Skeletal muscle tissue (tissue), 7 donors: ENCODE measurements around the gene TTC22.

- PRO-cap, 3 experiments = peak in 2 of 3 experiments; most common plus-strand start chr1:54542751 (in 2); most common minus-strand start chr1:54542582 (in 1)
- RAMPAGE, long total RNA = no peak
- RRBS, 2 experiments = 2 to 3% methylated on average over 32 to 36 of the region's 79 CpGs
Measured at GRCh38 chr1:54541741-54542864, 5.9 kb upstream of the ACOT11 start.

GRCh38 chr1:54559711-54560276 is 11.8 kb downstream of the ACOT11 start:
- PRO-cap, 3 experiments = no peak in any of the 3 experiments
- RAMPAGE, long total RNA = no peak
- RRBS, 2 experiments = no CpG with 5 or more reads among the region's 3 CpGs

GRCh38 chr1:54646231-54646654 is 4.7 kb downstream of the MROH7 start:
- PRO-cap, 3 experiments = no peak in any of the 3 experiments
- RAMPAGE, long total RNA = no peak
- RRBS, 2 experiments = no CpG with 5 or more reads among the region's 2 CpGs

DNA sequence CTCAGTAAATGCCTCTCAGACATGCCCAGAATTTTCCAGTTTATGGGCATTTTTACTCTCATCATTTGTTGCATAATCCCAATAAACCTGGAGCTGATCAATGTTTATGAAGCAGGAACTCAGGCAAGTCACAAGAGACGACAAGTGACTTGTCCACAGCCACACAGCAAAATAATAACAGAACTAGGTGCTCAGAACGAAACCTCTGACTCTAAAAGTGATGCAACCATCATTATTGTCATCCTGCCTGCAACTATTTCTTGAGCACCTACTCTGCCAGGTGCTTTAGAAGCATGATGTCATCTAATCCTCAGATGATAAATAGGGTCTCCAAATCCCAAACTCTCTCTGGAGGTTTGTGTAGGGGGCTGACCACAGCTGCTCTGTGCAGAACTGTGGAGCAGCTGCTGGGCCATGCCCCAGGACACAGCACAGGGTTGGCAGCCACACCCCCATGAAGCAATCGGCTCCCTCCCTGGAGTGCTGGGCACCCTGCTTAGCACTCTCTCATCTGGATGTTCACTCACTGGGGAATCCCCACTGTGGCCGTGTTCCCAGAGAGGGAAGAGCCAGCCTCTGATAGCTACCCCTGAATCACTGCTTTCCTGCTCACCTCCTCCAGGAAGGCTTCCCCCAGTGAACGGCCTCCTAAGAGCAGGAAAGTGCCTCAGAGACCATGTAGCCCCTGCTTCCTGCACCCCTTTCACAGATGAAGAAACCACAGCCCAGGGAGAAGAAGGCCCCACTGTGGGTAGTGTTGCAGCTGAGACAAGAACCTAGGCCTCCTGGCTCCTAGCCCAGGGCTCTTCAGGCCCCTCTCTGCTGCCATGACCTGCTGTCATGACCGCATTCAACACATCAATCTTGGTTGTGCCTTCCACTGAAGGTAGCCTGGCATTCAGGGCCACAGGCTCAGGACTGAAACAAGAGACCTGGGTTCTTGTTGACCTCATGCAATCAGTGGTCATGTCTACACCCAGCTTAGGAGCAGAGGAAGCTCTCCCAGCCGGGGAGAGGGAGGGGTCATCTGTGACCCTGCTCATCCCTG is 2.1 kb downstream of the TTC22 start:
- PRO-cap, 3 experiments = no peak in any of the 3 experiments
- RAMPAGE, long total RNA = no peak
- RRBS, 2 experiments = no CpG with 5 or more reads among the region's 7 CpGs

DNA sequence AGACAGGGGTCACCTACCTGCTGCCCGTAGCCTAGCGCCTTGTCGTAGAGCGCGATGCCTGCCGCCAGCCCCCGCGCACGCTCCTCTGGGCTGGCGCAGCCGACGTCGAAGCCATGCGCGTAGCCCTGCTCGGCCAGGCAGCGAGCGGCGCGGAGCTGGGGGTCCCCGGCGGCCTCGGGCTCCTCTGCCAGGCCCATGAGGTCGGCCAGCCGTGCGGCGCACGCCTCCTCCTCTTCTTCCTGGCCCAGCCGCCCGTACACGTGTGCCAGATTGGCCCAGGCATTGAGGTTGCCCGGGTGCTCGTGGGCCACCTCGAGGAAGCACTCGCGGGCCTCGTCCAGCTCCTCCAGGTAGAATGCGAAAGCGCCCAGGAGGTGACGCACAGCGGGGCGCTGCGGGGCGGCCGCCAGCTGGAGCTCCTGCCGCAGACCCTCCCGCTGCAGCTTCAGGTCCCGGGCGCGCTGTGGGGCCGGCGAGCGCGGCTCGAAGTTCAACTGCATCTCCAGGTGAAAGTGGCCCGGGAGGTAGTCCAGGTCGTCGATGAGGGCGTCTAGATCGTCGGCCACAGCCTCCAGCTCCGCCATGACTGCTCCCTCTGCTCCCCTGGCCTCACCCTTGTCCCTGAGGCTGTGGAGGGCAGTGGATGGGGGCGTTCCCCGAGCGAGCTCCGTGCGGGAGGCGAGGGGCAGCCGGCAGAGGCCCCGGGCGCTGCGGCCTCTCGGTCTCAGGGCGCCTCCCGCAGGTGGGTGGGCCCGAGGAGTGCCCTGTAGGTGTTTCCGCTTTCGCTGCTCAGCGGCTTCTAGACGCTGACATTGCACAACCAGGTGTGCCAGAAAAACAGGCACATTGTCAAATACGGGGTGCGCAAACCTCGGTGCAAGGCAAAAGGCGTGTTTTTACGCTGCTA is at the start of gene TTC22:
TTC22 (minus strand) TSS at position 744 of the 907 bp plus-strand sequence.
- PRO-cap, 3 experiments = peak in 1 of 3 experiments; most common minus-strand start position 744 of the sequence (in 1)
- RAMPAGE, long total RNA = no peak
- RRBS, 2 experiments = 6 to 9% methylated on average over 11 of the region's 85 CpGs

DNA sequence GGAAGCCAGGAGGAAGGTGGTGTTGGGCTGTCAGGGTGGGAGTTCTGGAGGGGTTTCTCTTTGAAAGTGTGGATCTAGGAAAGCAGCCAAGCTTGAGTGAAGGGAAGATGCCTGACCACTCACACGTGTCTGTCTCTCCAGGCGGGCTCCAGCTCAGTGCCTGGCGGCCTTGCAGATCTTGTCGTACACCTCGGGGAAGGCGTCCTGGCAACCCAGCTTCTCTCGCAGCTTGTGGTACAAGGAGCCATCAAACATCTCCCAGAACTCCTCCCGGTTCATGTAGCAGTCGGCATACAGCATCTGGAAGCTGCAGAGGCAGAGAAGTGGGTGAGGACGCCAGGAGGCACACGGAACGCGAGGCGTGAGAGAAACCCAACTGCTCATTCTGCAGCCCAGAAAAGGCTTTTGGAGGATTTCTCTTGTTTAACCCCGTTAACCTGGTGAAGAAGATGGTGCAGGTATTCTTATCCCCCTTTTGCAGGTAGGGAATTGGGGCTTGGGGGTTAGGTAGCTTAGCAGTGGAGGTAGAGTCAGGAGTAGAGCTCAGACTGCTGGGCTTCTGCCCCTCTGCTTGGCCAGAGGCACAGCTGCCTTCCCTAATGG is 34.8 kb downstream of the DHCR24 start:
- PRO-cap, 3 experiments = no peak in any of the 3 experiments
- RAMPAGE, long total RNA = no peak
- RRBS, 2 experiments = no CpG with 5 or more reads among the region's 15 CpGs

DNA sequence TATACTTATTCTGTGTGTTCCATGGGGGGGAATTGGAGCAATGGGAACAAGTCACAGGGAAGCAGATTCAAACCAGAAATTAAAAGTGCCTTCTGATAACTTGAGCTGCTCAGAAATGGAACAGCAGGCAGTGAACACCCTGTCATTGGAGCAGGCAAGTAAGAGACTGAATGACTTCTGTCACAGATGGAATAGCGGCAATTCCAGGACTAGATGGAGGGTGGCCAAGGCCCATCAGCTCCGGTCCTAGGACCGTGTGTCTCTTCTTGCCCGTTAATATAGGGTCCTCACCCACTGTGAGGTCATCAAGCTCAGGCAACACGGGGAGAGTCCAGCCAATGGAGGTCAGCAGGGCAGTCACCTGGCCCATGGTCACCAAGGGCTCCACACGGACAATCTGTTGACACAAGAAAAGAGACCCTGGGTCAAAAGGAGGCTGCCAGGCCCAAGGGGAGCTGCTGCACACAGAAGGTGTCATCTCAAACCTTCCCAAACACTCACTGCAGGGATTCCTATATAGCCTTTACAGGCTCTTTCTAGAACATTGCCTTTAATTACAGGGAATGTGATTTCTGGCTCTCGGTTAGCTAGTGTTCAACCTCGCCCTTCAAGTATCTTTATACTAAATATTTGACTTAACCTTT is 11.2 kb downstream of the DHCR24 start:
- PRO-cap, 3 experiments = no peak in any of the 3 experiments
- RAMPAGE, long total RNA = no peak
- RRBS, 2 experiments = no CpG with 5 or more reads among the region's 8 CpGs

DNA sequence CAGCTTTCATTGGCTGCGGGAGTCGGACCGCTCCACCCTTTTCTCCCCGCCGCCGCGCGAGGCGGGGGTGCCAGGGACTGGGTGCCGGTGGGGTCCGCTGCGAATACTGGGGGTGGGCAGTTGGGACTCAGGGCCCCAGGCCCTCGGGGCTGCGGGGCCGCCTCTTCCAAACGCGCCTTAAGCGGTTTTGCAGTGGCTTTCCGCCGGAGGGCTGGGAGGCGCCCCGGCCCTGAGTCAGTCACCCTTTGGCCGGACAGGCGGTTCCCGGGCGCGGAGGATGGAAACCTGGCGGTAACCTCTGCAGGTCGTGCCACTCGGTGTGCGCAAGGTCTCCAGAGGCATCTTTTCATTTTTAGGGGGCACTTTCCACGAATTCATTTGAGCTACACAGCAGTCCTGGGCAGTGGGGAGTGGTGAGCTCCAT is 349 bp upstream of the DHCR24 start:
- PRO-cap, 3 experiments = peak in 3 of 3 experiments; most common plus-strand start position 38 of the sequence (in 1)
- RAMPAGE, long total RNA = no peak
- RRBS, 2 experiments = under 1 to 2% methylated on average over 12 of the region's 32 CpGs

DNA sequence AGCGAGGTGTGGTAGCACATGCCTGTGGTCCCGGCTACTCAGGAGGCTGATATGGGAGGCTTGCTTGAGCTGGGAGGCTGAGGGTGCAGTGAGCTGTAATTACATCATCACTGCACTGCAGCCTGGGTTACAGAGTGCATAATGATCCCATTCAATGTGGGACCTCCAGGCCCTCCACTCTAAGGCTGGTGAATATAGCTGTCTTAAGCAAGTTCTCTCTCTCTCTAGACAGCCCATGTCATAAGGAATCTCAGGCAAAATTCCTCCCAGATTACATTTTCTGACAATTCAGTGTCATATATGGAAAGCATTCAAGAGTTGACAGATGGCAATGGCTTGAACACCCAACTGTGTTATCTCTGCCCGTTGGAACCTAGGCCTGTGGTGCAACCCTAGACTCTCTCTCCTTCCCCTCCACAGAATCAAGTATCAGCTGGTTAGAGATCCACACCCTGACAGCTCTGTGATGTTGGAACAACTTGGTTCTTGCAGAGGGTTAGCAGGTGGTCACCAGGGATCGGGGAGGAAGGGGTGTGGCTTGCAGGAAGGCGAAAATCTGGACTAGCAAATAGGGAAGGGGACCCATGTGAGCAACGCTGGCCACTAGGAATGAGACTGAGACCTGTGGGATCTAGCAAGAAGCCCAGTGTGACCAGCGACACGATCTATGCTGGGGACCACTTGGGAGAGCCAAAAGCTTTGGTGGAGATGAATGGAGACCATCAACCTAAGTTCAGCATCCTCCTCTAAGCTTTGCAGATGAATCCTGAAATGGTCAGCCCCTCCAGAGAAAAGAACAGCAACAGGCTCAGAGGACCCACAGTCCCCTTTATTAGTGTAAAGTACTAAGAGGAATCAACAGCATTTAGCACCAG is 26.3 kb downstream of the PCSK9 start:
- PRO-cap, 3 experiments = no peak in any of the 3 experiments
- RAMPAGE, long total RNA = no peak
- RRBS, 2 experiments = no CpG with 5 or more reads among the region's 8 CpGs

- PRO-cap, 3 experiments = no peak in any of the 3 experiments
- RAMPAGE, long total RNA = no peak
- RRBS, 2 experiments = no CpG with 5 or more reads among the region's 4 CpGs
Measured at GRCh38 chr1:55152743-55153632, 62.2 kb downstream of the USP24 start.

DNA sequence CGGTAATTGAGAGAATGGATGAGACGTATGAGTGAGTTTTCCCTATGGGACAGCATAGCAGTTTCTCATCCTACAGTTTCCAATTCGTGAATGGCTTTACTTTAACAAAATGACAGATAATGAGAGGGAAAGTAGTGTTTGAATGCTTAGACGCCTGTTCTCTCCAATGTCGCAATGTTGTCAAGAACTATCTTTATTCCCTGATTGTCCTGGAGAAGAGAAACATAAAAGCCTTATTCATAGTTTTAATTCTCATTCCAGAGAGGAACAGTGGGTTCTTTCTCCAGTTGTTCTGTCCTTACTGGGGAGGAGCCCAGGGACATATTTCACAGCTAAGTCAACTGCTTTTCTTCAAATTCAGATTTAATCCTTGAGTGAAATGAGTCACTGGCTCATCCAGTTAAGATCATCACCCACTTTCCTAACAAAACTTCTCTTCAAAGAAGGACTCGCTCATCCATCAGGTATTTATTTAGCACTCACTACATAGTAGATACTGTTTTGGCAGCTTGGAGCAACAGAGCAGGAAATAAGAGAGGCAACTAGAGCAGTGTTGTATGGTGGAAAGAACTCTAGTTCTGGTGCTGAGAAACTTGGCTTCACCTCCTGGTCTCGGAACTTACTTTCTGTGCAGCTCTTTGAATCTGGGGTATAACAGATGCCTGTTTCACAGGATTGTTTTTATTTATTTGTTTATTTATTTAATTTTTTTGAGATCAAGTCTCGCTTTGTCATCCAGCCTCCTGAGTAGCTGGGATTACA is 365.7 kb upstream of the USP24 start:
- PRO-cap, 3 experiments = peak in 1 of 3 experiments; most common minus-strand start position 168 of the sequence (in 1)
- RAMPAGE, long total RNA = no peak
- RRBS, 2 experiments = 44 to 76% methylated on average over 1 of the region's 8 CpGs

DNA sequence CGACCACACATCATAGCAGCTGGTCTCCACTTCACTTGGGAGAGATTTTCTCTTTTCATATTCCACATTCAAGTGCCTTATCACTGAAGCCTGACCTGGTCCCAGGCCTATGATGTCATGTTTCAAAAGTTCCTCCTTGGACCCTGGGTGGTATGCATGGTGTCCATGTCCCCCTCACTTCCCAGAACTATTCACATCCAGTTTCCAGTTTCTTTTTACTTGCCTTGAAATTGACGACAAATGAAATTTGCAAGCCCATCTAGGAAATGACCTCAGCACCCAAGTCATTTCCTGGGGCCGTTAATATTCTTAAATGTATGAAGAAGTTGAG is 221.5 kb downstream of the PLPP3 start:
- PRO-cap, 3 experiments = no peak in any of the 3 experiments
- RAMPAGE, long total RNA = no peak
- RRBS, 2 experiments = no CpG with 5 or more reads among the region's 3 CpGs

GRCh38 chr1:56397724-56398086 is 181.7 kb downstream of the PLPP3 start:
- PRO-cap, 3 experiments = no peak in any of the 3 experiments
- RAMPAGE, long total RNA = no peak
- RRBS, 2 experiments = no CpG with 5 or more reads among the region's 3 CpGs

GRCh38 chr1:56432477-56433648 is 146.5 kb downstream of the PLPP3 start:
- PRO-cap, 3 experiments = no peak in any of the 3 experiments
- RAMPAGE, long total RNA = no peak
- RRBS, 2 experiments = no CpG with 5 or more reads among the region's 10 CpGs

- PRO-cap, 3 experiments = no peak in any of the 3 experiments
- RAMPAGE, long total RNA = no peak
- RRBS, 2 experiments = no CpG with 5 or more reads among the region's 5 CpGs
Measured at GRCh38 chr1:56530517-56531283, 48.7 kb downstream of the PLPP3 start.

GRCh38 chr1:56920568-56920931 is 45.3 kb downstream of the C8B start:
- PRO-cap, 3 experiments = no peak in any of the 3 experiments
- RAMPAGE, long total RNA = no peak
- RRBS, 2 experiments = no CpG with 5 or more reads among the region's 2 CpGs

DNA sequence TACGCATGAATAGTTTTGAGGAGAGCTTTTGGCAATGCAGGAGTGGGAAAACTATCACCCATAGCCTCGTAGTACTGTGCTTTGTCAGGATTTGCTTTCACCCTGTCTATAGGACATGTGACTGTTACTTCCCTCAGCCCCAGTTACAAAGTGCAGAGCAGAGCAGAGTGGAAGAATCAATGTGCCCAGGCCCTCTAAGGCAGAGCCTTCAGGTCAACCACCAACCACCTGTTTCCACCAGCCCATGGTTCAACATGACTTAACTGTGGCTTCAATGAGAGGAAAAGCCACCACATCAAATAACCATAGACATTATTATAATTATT is 68.9 kb upstream of the C8B start:
- PRO-cap, 3 experiments = no peak in any of the 3 experiments
- RAMPAGE, long total RNA = no peak
- RRBS, 2 experiments = no CpG with 5 or more reads among the region's 2 CpGs

GRCh38 chr1:57999996-58000362 is 546.5 kb downstream of the OMA1 start:
- PRO-cap, 3 experiments = no peak in any of the 3 experiments
- RAMPAGE, long total RNA = no peak
- RRBS, 2 experiments = no CpG with 5 or more reads among the region's 1 CpG

DNA sequence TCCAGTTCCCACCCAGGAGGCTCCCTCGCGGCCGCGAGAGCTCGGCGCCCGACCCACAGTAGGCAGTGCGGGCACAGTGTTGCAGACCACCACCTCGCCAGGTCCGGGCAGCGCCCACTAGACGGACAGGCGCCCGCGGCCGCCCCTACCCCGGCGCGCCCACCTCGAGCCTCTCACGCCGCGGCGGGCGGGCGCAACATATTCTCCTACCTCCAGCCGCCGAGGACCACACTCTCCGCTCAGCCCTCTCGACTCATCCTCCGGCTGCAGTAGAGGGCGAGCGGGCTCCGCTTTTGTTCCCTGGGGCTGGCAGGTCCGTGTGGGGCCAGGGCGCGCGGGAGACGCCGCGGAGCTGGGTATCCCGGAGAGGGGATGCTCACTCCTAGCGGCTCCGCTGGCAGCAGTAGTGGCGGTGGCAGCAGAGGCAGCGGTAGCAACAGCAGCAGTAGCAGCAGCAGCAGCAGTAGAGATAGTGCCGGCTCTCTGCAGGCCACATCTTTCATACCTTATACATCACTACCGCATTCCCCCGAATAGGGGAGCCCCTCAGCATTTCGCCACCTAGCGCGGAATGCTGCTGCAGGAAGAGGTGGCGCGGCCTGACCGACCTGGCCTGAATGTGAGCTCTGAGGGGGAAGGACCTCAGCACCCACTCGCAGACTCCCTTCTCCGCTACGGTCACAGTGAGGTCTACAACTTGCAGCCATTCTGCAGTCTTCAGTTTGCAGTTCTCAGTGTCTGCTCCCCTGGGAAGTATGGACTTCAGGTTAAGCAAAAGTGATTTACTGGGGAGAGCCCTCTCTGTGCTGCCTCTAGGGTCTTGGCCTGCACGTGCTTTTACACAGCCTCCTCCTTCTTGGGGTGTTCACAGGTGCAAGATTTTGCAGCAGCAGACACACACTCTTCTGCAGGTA is 296.2 kb downstream of the OMA1 start:
- PRO-cap, 3 experiments = no peak in any of the 3 experiments
- RAMPAGE, long total RNA = no peak
- RRBS, 2 experiments = 1 to 2% methylated on average over 31 of the region's 59 CpGs

DNA sequence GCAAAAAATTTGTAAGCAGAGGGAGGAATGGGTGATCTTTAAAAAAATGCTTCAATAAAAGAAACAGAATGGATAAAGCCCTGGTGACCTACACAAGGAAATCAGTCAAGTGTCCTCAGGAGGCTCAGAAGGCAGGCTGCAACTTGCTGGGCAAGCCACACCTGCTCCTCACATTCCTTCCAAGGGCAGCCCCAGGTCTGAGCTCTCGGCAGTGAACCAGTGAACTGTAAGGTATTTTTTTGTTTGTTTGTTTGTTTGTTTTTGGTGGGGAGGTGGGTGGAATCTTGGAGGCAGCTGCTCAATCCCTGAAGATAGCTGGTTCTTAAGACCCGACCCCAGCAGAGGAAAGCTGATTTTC is 4.3 kb downstream of the TACSTD2 start:
- PRO-cap, 3 experiments = no peak in any of the 3 experiments
- RAMPAGE, long total RNA = no peak
- RRBS, 2 experiments = no CpG with 5 or more reads among the region's 2 CpGs